HT-29 (cell line): ENCODE results near the gene SLC35D1.

GRCh38 chr1:65512886-65513536 is 92.5 kb downstream of the LEPR start:
- RAMPAGE, long total RNA, result no peak

DNA sequence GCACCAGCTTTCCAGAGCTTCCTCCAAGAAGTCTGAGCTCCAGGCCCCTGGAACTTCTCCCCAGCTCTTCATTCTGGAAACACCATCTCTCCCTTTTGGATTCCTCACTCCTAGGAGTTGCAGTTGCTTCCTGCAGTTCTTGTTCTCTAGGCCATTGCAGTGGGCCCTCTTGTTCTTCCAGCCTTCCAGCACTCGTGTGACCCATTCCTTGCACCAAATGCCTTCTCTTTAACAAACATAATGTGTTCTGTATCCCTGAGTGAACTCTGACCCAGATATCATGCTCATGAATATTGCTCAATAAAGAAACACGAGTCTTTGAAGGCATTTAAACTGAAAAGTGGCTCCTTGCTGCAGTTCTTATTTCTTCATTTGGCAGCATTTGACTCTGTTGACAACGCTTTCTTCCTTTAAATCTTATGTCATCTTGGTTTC is 100.8 kb upstream of the PDE4B start:
- RAMPAGE, long total RNA, result no peak

DNA sequence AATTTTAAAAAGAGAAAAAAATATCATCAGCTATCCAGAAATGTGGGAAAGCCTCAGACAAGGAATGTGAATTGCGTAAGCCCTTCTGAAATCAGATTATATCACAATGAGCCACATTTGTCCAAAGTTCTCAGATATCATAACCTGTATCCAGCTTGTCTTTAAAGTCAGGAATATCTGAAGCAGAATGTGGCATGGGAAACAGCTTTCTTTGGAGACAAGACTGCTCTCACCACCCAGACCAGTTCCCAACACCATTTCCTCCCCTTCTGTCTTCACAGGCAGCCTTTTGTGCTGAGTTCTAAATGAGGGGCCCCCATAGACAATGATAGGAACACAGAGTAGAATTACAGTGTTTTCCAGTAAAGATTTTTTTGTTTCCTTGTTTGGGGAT is 351.1 kb upstream of the SGIP1 start:
- RAMPAGE, long total RNA, result no peak

- RAMPAGE, long total RNA, result no peak
Measured at GRCh38 chr1:66267529-66268221, 266.3 kb upstream of the SGIP1 start.

- RAMPAGE, long total RNA, result no peak
Measured at GRCh38 chr1:66271825-66272575, 262.0 kb upstream of the SGIP1 start.

GRCh38 chr1:66353093-66353928 is 180.6 kb upstream of the SGIP1 start:
- RAMPAGE, long total RNA, result no peak

DNA sequence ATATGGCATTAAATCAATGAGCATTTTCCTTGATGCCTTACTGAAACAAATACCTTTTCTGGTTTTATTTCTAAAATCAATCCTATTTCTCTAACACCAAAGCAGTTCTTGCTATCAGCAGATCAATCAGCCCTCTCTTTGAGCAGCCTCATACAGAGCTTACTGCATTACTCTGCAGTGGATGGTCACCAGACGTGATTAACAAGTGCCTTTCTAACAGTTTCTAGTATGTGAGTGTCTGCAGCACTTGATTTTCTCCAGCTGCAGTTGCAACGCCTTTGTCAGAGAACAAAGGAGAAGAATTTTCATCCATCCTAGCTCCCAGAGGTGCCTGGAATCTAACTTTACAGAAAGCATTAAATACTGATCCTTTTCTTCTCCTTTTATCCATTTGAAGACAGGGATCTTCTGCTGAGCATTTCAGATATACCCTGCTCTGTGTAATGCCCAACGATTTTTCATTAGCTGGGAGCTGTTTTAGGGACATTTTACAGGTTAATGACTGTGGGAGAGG is 177.3 kb upstream of the SGIP1 start:
- RAMPAGE, long total RNA, result no peak

- RAMPAGE, long total RNA, result no peak
Measured at GRCh38 chr1:66358603-66359287, 175.2 kb upstream of the SGIP1 start.

DNA sequence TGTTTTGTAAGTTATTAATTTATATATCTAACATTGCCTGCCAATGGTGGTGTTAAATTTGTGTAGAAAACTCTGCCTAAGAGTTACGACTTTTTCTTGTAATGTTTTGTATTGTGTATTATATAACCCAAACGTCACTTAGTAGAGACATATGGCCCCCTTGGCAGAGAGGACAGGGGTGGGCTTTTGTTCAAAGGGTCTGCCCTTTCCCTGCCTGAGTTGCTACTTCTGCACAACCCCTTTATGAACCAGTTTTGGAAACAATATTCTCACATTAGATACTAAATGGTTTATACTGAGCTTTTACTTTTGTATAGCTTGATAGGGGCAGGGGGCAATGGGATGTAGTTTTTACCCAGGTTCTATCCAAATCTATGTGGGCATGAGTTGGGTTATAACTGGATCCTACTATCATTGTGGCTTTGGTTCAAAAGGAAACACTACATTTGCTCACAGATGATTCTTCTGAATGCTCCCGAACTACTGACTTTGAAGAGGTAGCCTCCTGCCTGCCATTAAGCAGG is 160.2 kb upstream of the SGIP1 start:
- RAMPAGE, long total RNA, result no peak

DNA sequence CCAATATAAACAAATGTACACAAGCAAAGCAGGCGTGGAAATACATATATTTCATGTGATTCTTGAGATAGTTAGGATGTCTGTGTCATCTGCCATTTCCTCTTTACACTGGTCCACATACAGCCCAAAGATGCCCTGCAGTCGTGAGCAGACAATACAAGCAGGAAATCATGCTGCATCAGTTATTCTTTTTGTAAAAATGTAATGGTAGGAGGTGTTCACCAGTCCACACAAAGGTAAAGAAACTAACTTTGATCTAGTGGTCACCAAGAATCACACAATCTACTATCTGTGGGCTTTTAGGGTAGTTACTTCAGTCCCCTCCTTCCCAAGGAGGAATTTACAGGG is 30.5 kb downstream of the SGIP1 start:
- RAMPAGE, long total RNA, result no peak

DNA sequence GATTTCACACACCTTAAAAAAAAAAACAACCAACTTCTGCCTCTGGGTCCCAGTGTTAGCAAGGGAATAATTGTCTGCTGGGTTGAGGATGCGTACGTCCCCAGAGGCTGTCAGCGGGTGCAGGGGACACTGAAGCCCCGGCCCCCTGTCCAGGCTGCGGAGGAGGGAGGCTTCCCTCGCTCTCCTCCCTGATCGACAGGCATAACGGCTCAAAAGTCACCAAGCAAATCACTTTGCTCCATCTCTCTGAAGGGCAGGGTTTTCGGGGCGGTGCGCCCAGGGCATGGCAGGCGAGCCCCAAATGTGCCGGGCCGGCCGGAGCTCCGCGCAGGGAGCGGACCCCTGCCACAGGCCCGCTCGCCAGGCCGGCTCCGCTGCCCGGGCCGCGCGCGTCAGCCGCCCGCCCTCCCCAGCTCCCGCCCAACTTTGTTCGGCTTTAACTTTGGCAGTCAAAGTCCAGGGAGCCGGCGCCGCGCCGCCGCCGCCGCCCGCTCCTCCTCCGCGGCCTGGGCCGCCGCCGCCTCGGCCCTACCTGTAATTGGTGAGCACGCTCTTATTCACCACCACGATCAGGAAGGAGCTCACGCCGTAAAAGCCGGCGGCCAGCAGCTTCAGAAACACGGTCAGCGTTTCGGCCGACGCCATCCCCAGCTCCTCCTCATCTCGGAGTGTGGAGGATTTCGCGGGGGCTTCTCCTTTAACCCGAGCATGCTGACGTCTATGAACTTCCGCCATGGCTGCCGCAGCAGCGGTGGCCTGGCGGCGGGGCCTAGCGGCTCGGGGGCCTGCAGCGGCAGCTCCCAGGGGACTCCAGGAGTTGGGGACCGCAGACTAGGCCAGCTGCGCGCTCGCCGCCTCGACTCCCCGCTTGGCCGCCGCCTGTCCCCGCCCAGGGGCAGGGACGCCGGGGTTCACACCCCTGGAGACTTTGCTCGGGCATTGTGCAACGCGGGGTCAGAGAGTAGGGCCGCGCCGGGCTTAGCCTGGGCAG is at the start of gene SLC35D1:
TSS of gene SLC35D1 (minus strand) at position 870 of the 991 bp plus-strand sequence.
- RAMPAGE, long total RNA, result no peak

DNA sequence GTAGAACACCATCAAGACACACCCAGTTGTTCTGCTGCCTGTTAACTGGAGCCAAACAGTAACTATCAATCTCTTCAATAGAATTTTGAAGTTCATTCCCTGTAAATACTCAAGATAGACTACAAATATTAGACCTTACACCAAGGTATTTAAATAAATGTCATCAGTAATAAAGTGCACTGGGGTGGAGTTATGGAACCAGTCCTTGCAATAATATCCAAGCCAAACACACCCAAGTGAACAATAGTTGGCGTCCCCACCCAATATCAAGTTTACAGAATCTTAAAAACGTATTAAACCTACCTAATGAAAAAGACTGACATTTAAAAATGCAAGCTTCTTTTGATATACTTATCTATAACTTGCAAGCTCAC is 2.8 kb downstream of the SERBP1 start:
- RAMPAGE, long total RNA, result no peak

DNA sequence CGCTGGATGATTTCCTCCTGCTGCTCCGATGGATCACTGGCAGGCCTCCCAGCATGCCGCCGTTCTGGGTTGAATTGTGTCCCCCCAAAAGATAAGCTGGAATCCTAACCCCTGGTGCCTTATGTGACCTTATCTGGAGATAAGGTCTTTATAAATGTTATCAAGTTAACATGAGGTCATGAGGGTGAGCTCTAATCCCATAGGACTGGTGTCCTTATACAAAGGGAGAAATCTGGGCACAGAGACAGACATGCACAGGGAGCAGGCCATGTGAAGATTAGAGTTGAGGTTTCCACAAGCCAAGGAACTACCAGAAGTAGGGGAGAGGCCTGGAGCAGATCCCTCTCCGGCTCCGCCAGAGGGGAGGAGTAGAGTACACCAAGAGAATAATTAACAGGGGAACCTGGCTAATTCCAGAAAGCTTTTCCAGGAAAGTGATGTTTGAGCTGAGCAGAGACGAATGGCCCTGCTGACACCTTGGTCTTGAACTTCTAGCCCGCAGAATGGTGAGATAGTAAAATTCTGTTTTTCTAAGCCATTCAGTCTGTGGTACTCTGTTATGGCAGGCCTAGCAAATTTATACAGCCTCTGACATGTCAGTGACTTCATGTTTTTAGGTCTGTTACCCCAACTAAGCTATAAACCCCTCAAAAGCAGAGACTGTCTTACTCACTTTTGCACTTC is 110.1 kb upstream of the SERBP1 start:
- RAMPAGE, long total RNA, result no peak

- RAMPAGE, long total RNA, result no peak
Measured at GRCh38 chr1:67647193-67647406, 37.9 kb upstream of the GADD45A start.

DNA sequence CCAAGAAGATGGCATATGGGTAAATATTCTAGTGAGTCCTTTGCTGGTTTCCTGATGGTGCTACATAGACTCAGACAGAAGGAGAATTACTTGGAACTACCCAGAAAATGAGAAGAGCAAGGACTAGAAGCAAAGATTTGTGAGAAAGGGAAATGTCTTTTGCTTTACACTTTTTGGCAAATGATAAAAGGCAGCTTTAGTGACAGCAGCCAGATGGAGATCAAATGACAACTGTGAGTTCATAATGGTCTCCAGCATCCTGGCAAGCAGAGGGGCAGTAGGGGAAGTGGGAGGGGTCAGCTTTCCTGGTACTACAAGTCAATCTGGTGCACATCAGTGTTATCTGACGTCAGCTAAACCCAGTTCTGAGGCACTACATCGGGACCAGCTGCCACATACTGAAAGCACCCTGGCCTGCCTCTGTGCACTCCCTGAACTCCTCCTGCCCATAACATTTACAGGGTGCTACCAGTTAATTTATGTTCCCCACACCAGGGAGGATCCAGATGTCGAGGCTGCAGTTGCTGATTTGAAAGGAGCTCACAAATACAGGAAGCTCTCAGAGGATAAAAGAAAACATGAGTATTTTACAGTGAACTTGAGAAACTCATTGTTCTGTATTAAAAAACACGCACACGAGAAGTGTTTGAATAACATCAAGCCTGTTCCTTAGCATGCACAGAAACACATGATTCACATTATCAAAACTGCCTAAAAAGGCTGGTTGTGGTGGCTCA is 10.4 kb upstream of the GADD45A start:
- RAMPAGE, long total RNA, result no peak

DNA sequence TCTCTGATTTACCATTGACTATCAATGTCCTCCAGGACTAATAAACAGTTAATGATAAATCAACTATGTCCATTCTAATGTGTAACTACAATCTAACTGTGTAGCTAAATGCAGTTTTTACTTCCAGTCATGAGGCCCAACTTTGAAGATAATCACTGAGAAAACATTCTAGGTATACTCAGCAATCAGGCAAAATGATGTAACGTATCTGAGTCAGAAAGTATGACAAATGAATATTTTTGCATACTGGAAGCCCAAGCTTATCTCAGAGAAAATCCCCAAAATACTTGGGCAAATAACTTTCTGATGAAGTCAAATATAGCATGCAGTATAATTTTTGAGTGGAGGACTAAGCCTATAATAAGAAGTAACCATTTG is 2.5 kb upstream of the GADD45A start:
- RAMPAGE, long total RNA, result no peak

GRCh38 chr1:67683854-67684621 is 963 bp upstream of the GADD45A start:
- RAMPAGE, long total RNA, result no peak

DNA sequence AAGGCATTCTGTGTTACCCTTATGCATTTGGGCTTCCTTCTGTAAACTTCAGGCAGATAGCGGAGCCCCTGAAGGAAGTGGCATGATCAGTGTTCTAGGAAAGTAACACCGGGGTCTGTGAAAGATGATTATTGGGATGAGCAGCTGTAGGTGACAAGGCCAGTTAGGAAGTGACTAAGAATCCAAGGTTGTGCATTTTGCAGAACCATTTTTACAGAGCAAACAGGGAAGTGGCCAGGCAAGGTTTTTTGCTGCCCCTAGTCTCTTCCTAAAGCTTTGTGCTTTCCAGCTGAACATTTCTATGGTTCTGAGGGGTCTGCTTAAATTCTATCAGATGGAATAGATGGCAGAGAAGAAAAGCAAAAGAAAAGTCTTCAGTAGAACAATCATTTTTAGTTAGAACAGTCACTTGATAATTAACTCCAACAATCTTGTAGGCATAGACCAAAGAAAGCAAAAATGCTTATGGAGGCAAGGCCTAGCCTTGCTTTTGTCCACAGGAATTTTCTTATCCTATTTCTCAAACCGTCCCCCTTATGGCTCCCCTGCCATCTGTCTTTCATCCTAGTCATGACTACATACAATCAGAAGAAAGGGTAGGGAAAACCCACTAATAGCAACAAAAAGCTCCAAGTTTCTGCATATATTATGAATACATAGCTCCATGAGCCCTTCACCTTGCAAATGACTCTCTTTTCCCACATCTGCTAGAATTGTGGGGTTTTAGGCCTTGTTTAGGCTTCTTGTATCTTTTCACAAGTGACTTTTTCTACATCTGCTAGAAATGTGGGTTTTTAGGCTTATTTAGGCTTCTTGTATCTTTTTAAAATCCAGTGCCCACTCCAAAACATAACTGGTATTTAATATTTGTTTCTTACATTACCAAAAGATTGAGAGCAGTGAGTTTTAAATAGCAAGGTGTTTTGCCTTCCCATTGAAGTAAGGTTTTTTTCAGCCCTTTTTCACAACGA is 4.1 kb downstream of the GADD45A start:
- RAMPAGE, long total RNA, result no peak

- RAMPAGE, long total RNA, result no peak
Measured at GRCh38 chr1:67748366-67749359, 63.7 kb downstream of the GADD45A start.

GRCh38 chr1:67766116-67766811 is 67.0 kb downstream of the GNG12 start:
- RAMPAGE, long total RNA, result no peak